Vein endothelial cell (primary cell): ENCODE data around the gene PRKCQ.

DNA sequence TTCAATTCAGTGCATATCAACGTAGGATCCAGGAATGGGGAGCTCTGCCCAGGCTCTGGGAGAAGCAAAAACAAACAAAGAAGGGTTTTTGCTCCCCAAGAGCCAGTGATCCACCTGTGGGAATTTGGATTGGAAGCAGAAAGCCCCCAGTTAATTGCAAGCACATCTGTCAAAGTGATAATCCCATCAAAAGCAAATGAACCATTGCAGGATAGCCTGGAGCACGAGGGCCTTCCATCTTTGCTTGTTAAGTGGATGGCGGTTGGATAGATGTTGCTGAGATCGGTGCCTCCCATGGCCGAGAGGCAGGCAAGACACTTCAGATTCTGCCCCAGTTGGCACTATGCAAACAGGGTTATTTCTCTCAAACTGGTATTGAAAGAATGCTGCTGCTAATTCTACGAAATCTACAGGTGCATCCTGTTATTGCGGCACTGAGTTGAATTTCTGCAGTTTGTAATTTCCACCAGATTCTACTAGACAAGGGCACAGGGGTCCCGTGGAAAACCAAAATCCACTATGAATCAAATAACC lies 6.8 kb upstream of the IL2RA start:
- CAGE, long polyA plus RNA = no peak

- CAGE, long polyA plus RNA = no peak
Observed at GRCh38 chr10:6105829-6106488, 17.1 kb downstream of the RBM17 start.

DNA sequence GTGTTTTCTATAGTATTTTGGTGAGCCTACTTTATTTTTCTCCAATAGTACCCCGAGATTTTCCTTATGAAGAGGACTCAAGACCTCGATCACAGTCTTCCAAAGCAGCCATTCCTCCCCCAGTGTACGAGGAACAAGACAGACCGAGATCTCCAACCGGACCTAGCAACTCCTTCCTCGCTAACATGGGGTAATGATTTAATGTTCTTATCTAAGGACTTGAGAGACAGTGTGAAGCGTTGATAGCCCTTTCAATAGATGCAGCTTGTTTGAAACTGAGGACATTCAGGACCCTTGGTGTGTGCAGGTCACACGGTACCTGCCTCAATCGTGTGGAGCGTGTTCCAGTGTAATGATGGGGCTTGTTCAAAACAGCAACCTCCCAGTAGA lies 21.1 kb downstream of the RBM17 start:
- CAGE, long polyA plus RNA = no peak

DNA sequence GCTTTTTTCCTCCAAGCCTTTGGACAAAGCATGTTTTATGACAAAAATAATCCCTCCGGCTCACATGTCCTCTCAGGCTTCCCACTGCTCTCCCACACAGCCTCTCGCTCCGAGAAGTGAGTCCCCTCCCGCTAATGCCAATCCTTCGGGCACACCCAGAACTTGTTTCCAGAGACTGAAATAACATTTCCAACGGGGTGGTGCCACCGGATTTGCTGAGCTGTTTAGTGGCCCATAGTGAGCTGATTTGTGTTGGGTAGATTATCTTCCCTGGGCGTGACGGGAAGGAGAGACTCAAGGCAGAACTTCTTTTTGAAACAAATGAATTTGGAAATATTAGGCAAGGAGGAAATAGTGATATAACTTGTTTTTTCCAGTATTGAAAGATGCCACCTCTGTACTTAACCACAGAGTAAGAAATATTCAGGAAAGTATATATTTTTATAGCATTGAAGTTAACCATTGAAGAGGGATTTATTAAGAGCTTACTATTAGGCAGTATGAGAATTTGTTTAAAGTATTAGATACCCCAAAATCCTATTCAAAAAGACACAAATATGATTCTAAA lies 36.0 kb downstream of the RBM17 start:
- CAGE, long polyA plus RNA = no peak

DNA sequence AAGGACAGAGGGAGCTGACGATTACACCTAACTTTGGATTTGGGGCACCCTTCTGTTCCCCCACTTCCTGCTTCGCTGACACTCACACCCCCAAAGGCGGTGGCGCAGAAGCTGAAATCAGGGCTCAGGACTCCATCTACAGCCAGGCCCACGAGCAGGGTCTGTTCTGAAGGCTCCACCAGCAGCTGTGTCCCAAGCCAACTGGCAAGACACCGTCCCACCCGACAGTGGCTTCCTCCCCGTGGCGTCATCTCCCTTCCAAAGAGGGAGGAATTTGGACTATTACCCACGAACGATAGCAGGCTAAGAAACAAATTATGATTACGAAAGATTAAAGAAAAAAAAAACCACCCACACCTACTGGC lies 54.3 kb downstream of the RBM17 start:
- CAGE, long polyA plus RNA = no peak

DNA sequence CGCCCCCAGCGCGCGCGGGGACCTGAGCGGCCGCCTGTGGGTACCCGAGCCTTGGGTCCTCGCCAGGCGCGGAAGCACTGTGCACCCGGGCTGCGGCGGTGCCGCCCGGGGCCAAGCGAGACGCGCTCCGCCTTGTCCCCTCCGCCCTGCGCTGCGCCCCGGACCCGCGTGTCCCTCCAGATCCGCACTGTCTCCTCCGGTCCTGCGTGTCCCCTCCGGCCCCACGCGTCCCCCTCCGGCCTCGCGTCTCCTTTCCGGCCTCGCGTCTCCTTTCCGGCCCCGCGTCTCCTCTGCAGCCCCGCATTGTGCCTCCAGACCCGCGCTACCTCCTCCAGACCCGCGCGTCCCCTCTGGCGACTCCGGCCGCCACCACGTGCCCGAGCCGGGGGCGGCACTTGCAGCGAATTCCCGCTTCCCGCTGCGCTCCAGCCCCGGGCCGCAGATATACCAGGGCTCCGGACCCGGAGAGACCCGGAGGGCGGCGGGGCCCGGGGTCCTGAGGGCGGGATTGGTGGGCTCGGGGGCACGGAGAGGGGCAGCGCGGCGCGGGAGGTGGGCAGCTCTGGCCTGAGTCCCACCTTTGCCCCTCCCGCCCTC lies 56.3 kb downstream of the RBM17 start:
- CAGE, long polyA plus RNA = no peak

DNA sequence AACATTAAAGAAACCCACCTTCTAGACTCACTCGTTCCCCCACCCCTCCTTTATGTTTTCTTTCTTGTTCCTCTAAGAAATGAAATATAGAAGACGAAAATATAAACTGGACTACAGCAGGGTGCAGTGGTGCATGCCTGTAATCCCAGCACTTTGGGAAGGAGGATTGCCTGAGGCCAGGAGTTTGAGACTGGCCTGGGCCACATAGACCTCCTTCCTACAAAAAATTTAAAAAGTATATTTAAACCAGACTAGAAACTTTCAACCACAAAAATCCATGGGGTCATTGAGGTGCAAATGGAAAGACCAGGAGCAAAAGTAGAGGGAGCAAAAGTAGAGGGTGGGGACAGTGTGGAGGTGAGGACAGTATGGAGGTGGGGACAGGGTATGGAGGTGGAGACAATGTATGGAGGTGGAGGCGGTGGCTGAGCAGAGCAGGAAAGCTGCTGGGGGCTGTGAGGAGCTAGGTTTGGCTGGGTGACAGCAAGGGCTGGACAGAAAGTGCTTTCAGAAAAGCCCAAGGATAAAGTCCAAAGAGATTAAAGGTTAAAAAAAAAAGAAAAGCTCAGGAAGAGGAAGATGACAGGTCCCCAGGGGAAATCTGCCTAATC lies 32.3 kb upstream of the PFKFB3 start:
- CAGE, long polyA plus RNA = no peak

GRCh38 chr10:6175156-6176179 lies 27.3 kb upstream of the PFKFB3 start:
- CAGE, long polyA plus RNA = no peak

- CAGE, long polyA plus RNA = no peak
Observed at GRCh38 chr10:6179076-6180304, 23.2 kb upstream of the PFKFB3 start.

- CAGE, long polyA plus RNA = no peak
Observed at GRCh38 chr10:6197442-6198010, 5.2 kb upstream of the PFKFB3 start.

- CAGE, long polyA plus RNA = no peak
Observed at GRCh38 chr10:6232527-6232917, 29.8 kb downstream of the PFKFB3 start.

GRCh38 chr10:6233560-6234572 lies 31.1 kb downstream of the PFKFB3 start:
- CAGE, long polyA plus RNA = no peak

DNA sequence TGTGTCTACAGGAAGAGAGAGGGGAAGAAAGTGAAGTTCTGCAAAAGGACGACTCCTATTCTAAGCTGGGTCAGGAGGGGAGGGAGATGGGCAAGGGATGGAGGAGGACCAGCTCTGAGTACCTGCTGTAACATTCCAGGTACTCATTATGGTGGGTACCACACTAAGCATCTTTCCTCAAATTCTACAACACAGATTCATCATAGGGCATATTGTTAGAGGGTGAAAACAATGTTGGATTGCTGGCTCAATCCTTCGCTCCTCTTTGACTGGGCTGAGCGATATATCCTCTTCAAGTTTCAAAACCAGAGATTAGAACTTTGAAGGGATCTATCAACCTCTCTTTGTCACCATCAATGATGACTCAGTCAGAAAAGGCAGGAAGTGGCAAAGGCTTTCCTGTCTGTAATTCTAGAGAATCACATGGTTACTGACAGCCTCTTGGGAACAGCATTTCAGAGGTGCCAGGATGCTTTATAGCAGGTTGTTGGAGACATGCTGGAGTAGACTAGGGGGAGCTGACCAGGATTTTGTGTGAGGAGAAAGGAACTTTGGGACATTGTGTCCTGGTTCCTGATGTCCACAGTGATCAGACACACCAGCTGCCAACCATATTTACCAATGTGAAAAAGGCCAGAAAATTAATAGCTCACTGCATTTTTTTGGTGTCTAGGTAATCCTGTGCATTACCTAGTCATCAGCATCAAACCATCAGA lies 81.4 kb downstream of the PRKCQ start:
- CAGE, long polyA plus RNA = no peak

DNA sequence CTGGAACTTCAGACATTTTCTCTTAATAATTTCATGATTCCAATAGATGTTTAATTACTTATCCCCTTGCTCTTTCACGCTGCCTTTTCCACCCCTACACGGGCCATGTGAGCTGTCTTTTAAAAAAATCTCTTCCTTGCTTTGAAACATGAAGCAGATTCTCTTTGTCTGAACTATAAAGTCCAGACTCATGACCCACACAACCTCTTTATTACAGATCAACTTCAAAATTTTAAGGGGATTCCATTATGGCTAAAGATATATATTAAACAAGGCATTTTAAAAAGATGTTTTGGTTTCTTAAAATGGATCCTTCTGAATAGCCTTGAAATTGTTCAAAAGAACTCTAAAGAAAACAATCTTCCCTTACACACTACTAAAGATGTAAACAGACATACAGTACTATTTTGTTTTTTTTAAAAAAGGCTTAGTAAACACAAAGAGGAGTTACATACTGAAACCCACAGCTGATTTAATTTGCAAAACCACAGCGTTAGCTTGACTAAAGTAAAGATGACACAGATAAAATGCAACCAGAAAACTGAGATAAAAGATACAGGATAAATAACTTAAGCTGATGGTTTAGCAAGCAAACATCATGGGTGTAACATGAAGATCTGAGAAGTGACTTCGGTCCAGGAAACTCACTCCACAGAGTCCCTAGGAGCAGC lies 22.0 kb downstream of the PRKCQ start:
- CAGE, long polyA plus RNA = no peak

DNA sequence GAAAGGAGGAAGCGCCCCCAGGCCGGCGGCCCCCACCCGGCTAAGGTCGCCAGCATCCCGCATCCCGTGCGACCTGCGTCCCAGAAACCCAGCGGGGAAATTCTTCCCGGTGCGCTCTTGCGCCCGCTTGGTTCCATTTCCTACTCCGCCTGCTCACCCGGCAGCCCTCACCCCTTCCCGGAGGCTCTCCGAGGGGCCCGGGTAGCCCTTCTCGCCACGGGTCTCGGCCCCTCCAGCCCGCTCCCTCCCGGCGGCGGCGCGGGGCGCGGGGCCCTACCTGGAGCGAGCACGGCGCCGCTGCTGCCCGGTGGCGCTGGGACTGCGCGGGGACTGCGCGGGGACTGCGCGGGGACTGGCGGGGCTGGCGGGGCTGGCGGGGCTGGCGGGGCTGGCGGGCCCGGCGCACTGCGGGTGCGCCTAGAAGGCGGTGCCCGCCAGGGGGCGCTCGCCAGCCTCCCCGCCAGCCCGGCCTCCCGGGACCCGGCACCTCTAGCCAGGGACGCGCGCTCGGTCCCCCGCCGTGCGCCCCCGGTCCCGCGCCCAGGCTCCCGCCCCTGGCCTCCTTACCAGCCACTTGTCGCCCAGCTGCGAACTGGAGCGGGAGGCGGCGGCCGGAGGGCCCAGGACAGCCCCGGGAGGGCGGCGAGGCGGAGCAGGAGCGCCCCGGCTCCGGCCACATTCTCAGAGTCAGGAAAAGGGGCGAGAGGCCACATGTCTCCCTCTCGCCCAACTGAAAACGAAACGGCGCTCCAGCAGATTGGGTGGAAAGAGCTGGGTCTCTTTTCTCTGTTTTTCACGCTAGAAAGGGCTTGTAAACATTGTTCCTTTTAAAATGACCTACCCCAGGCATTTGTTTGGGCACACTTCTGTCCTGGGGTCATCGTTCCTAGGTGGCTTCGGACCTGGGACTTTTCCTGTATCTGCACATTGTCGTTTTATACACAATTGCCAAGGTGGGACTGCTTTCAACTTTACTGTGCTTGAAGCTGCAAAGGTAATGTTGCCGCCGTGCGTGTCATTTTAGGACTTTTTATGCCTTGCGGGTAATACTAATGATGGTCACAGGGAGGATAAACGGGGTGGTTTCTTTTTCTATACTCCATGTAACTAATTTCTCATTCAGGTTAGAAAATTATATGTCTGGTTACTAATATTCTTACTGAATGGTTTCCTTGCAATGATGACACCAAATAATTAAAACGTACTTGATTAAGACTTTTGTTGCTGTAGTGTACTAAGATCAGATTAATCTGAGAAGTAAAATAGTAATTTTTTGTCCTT lies at the start of gene PRKCQ:
TSS of gene PRKCQ (minus strand) at position 343 of the 1,281 bp plus-strand sequence.
- CAGE, long polyA plus RNA = no peak

DNA sequence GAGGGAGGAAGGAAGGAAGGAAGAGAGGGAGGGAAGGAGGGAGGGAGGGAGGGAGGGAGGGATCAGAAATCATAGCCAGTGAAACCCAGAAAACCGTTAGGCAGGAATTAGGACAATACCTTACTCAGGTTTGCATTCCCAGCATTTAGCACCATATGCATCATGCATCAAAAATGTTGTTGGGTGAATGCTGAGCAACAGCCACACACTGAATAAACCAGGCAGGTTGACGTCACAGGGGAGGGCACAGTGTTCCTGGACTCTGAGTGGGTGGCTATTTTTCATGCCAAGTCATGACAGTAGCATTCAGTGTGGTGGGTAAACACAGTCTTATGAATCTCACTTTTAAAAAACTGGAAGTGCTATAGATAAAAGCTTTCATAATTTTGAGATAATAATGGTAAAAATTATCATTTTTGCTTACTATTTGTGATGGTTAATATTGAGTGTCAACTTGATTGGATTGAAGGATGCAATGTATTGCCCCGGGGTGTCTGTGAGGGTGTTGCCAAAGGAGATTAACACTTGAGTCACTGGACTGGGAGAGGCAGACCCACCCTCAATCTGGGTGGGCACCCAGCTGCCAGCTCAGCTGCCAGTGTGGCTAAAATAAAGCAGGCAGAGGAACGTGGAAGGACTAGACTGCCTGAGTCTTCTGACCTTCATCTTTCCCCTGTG lies 199.1 kb upstream of the PRKCQ start:
- CAGE, long polyA plus RNA = no peak

GRCh38 chr10:7184702-7185069 lies 226.1 kb downstream of the SFMBT2 start:
- CAGE, long polyA plus RNA = no peak

DNA sequence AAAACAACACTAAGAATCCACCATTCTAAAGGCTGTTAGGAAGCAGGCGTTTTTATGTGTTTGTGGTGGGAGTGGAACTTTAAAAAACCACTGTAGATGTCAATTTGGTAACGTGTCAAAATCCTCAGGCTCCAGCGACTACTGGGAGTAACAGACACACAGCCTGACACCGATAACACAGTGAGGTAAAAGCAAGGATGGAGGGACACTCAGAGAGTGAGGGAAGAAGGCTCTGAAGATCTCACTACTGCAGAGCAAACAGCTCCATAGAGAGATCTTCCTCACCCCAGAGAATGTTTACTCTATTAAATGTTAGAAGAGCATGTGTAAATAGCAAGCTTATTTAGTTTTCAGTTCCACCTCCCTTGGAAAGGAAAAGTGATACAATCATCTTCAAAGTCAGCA lies 177.7 kb downstream of the SFMBT2 start:
- CAGE, long polyA plus RNA = no peak

DNA sequence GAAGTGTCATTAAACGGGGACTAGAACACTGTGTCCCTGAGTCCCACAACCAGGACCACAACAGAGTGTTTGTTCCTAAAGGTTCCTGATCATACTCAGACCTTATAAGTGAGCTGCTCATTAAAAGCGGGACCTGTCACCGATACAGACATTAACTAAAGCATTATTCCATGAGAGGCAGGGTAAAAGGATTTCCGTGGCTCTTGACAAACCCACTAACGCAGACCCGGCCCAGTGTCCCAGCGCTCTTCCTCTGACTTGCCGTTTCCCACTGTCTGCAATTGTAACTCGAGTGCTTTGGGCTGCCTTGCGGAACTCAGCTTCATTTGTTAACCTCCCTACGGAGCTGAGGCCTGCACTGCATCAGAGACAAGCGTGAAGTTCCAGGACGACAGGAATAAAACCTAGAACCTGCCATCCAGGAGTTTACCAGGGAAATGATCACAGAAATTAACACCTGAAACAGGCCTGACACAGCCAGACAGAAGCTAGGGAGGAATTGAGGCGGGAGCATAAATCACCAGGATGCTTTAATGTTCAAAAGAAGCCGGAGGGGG lies 76.3 kb downstream of the SFMBT2 start:
- CAGE, long polyA plus RNA = no peak

DNA sequence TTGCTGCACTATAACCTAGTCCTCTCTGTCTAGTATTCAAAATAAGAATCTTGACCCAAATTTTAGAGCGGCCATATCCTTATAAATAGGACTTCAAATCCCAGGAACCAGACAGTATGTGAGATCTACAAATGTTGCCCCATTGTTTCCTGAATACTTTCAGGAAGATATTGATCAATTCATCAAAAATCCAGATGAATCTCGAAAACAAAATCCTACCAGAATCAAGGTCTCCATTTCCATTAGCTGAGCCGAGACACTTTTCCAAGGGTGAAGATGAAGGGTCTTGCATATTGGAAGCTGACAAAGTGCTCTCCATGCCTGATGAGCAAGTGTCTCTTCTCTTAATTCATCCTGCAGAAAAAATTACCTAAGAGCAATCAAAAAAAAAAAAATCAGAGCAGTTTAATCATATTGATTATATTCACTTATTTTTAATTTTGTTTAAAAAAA lies 29.2 kb downstream of the SFMBT2 start:
- CAGE, long polyA plus RNA = no peak